ENCODE data around the genes MAP4K3 and THUMPD2.

DNA sequence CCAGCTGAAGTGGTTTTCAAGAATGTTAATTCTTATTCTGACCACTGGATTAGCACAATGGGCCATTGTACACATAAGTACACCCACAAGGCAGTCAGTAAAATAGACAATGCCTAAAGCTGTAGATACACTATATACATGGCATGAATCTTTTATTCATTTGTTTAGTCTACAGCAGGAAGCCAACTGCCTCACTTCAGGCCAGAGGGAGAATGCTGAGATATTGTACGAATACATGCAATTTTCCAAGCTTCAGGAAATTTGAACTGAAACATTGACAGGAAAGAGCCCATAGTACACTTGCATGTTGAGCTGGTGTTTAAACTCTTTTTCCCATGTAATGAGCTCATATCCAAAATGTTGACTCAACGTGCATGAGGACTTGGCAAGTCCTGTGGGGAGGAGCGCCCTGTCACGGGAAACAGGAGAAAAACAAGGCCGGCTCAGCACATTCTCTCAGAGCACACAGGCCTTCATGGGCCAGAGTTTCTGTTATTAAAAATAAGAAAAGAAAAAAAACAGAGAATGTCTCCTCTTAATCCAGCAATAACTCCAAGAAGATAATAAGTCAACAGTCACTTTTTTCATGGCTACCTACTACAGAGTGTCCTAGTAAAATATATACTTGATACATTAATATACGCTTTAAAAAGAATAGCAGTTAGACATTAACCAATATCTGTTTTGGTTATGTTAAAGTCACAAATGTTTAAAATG, 111.7 kb upstream of the CYP1B1 start:
- RRBS: no CpG with 5 or more reads among the region's 6 CpGs

- RRBS: no CpG with 5 or more reads among the region's 3 CpGs
Observed at GRCh38 chr2:38217976-38218314, 142.0 kb upstream of the CYP1B1 start.

DNA sequence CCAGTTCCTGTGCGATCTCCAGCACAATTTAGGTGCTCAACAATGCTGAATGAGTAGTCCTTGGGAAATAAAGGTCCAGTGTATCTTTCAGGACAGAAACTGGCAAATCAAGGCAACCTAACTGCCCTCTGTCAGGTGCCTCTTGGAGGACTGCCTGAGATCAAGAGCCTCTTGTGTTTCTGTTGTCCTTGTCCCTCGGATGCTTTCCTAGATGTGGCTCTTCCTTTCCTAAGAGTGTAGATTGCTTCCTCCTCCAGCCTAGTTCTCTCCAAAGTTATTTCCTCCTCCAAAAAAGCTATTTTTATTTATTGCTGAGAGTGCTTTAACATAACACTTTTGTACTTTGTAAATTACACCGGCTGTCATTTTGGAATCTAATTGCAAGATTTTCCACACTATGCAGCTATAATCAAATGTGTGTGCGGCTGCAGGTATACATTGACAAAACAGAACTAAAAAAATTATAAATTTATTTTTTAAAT, 1.3 kb upstream of the HNRNPLL start:
- RRBS: no CpG with 5 or more reads among the region's 4 CpGs

DNA sequence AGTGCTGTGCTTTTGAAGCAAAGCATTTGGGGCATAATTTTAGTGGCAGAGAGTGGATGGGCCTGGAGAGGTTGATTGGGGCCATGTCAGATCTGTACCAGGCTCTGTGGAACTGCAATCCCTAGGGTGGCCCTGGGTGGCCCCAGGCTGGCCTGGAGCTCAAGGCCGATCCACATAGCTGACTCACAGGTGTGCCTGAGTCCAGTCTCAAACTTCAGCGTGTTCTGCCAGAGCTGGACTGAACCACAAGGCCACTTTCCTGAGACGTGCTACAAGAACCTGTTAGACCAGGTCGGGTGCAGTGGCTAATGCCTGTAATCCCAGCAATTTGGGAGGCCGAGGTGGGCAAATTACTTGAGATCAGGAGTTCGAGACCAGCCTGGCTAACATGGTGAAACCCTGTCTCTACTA, 27.0 kb downstream of the GALM start:
- RRBS: no CpG with 5 or more reads among the region's 6 CpGs

GRCh38 chr2:38750263-38750796, 831 bp downstream of the SRSF7 start:
- RRBS: 2% methylated on average over 13 of the region's 45 CpGs

DNA sequence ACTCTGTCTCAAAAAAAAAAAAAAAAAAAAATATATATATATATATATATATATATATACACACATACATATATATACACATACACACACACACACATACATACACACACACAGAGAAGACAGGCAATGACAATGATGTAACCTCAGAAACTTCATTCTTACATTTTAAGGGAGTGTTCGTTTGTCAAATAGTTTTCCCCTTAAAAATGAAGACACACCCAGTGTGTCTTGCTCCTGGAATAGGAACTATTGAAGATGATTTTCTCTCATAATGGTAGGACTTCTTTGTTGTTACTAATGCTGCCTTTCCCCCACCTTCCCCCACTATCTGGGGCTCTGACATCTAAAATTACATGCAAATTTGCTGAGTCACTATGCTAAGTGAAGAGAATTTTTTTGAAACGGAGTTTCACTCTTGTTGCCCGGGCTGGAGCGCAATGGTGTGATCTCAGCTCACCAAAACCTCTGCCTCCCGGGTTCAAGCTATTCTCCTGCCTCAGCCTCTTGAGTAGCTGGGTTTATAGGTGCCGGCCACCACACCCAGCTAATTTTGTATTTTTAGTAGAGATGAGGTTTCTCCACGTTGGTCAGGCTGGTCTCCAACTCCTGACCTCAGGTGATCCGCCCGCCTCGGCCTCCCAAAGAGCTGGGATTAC, 48.1 kb downstream of the DHX57 start:
- RRBS: no CpG with 5 or more reads among the region's 10 CpGs

DNA sequence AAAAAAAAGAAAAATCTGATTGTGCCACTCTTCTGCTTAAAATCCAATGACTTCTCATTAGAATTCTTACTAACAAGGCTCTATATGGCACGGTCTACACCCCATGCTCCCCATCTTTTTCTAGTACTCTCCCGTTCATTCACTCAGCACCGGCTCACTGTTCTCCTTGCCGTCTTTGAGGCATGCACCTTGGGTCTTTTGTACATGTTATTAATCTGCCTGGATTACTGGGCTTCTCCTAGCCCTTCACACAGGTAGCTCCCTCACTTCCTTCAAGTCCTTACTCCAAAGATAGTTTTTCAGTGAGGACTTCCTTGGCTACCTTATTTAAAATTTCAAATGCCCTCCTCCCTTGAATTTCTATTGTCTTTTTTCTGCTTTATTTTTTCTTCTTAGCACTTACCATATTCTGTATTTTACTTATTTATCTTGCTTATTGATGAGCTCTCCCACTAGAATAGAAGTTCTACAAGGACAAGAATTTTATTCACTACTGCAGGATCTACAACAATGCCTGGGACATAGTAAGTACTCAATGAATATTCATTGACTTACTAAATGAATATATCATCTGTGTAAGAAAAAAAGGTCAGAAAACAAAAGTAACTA, 26.1 kb downstream of the DHX57 start:
- RRBS: no CpG with 5 or more reads among the region's 4 CpGs

GRCh38 chr2:39108668-39109024, 12.2 kb downstream of the SOS1 start:
- RRBS: no CpG with 5 or more reads among the region's 3 CpGs

- RRBS: no CpG with 5 or more reads among the region's 13 CpGs
Observed at GRCh38 chr2:39112126-39113345, 8.3 kb downstream of the SOS1 start.

DNA sequence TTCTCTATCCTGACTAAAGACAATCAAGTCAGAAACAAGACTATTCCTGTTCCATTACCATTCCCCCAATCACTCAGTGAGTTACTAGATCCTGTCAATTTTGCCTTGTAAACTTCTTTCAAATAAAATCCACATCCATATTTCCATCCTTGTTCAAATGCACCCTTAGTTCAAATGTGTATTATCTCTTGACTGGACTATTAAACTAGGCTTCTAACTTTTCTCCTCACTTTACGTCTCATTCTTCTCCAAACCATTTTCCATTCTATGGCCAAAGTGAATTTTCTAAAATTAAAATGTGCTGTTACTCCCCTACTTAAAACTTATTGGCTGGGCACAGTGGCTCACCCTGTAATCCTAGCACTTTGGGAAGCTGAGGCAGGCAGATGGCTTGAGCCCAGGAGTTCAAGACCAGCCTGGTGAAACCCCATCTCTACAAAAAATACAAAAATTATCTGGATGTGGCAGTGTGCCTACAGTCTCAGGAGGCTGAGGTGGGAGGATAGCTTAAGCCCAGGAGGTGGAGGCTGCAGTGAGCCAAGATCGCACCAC, 4.5 kb downstream of the SOS1 start:
- RRBS: no CpG with 5 or more reads among the region's 2 CpGs

DNA sequence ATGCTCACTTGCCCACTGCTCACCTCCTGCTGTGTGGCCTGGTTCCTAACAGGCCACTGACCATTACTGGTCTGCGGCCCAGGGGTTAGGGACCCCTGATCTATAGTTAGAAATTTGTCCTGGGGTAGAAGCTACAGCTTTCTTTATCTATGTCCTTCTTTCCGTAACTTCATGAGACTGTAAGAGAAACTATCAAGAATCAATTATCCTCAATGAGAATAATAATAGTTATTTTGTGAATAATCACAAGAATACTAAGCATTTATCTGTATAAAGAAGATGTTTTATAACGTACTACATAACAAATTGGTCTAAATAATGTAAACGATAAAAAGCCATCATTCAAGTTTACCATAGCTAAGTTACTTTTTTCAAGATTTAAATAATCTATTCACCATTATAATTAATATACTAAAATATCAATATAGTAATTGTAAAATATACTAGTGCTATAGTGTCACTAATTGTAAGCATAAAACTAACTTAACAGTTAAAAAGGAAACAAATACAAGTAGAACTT, 150.7 kb downstream of the MAP4K3 start:
- RRBS: no CpG with 5 or more reads among the region's 4 CpGs

DNA sequence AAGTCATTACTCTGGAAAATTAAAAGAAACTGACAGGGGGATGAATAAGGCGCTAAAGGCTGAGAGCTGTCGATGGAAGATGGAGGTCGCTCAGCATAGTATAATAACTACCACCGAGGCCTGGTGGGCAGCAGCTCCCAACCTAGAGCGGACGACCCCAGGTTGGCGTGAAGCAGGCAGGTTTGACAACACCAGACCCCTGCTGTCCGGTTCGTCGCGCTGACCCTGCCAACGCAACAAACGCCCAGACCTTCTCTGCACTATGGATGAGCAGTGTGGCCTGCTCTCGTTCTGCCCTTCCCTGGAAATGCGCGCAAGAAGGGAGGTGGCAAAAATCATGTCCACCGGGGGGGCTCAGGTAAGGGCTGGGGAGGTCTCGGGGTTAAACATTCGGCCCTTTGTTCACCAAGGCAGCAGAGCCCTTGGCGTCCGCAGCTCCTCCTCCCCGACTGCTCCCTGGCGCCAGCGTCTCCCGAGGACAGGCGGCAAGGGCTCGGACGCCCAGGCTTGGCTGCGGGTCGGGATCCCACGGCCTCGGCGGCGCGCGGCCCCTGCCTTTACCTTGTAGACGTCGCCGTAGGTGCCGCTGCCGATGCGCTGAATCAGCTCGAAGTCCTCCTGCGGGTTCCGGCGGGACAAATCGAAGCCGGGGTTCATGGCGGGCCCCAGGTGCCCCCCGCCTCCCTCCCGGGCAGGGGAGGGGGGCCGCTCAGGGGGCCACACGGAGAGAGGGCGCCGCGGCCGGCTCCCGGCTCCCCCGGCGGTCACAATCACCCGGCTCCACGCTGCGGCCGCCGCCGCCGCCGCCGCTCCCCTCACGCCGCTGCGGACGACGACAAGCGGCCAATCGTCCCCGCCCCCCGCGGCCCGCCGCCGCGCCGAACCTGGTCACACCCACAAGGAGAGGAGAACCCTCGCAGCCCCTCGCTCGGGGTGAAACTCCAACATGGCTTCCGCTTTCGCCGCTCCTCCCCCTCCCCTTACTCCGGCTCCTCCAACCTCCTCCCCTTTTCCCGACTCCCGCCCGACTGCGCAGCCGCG, at the start of gene MAP4K3:
TSS of gene MAP4K3 (minus strand) at position 955 of the 1,041 bp plus-strand sequence.
- RRBS: 2% methylated on average over 16 of the region's 97 CpGs

- RRBS: no CpG with 5 or more reads among the region's 6 CpGs
Observed at GRCh38 chr2:39608708-39609333, 56.9 kb upstream of the TMEM178A start.

GRCh38 chr2:39778516-39779456, at the start of gene THUMPD2:
Gene THUMPD2 (minus strand): TSS chr2:39779258.
- RRBS: no CpG with 5 or more reads among the region's 59 CpGs

DNA sequence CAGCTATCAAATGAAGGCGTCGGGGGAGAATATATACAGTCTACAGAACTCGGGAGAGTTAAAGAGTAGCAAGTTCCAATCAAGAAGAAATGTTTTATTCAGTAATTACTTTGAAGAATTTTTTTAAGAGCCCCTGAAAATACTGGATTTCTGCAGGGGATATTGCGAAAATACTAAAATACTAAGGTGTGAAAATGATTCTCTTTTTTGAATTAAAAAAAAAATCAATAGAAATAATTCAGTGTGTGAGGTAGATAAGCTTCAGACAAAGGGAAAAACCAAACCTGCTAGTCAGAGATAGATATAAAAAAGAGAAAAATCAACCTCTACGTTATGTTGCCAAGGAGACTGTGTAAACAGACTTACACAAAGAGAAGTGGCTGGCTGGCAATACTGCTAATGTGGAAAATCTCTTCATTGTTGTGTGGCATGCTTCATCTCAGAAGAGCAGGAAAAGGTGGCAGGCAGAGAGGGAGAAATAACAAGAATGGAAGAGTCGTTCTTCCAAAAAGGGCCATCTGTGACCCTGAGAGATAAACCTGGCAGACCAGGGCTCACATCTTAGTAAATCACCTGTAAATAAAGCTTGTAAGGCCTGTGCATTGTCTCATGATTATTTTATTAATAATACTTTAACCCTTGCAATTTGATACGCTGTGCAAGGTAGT, 200.8 kb downstream of the SLC8A1 start:
- RRBS: no CpG with 5 or more reads among the region's 7 CpGs

DNA sequence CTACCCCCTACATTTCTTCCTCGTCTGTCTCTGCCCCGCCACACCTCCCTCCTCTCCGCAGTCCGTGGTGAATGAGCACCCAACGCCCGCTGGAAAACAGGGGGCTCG, 719 bp downstream of the SLC8A1 start:
- RRBS: no CpG with 5 or more reads among the region's 7 CpGs

GRCh38 chr2:41847727-41848622, 199.8 kb upstream of the PKDCC start:
- RRBS: no CpG with 5 or more reads among the region's 9 CpGs

DNA sequence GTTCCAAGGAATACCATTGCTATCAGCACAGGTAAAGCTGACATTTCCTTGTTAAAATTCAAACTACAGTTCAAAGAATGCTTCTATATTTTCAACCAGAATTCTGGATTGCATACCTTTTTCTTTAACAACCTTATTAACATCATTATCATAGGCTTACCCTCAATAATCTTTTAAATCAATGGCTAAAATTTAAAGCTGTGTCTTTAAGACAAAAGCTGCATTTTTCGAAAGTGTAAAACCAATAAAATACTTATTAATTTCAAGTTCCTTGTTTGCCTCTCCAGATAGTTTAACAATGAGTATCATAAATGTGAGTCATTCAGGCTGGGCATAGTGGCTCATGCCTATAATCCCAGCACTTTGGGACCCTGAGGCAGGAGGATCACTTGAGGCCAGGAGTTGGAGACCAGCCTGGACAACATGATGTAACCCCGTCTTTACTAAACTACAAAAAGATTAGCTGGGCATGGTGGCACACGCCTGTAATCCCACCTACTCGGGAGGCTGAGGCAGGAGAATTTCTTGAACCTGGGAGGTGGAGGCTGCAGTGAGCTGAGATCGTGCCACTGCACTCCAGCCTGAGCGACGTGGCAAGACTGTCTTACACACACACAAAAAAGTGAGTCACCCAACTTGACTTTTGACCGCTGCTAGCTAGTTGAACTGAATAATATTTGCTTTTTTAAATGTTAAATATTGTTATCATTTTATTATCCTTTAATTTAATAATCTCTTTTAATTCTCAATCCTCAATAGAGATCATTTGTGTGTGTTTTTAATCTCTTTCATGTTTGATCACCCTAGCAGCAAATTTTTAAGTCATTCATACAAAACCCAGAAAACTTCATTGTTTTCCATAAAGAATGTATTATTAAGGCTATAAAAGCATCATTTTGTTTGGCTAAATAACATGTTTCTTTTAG, 187.7 kb upstream of the PKDCC start:
- RRBS: no CpG with 5 or more reads among the region's 8 CpGs

DNA sequence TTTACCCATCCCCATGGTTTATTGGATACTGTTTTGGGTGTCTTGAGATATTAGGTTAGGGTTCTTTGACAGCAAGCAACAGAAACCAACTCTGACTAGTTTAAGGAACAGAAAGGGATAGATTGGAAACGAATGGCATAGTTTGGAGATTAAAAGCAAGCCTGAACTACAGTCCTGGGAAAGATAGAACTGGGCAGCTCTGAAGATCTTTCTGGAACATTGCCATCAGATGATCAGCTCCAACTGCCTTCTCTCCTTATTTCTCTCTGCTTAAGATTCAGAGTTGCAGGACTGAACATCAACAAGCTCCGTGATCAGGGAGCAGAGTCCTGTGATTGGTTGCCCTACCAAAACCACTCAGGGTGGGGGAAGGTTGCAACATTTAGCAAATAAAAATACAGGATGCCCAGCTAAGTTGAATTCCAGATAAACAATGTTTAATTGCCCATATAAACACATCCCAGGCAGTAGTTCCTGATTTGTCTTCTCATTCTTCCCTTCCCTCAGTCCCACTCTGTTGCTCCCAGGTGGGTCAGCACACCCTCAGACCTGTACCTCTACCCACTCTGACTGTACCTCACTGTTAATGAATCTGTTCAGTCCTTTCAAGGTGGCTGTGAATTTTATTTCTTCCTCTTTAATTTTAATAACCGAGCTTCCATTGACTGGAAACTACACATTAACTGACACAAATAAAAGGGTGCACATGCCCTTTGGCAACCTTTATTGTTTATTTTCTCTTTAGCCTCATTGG, 167.3 kb upstream of the PKDCC start:
- RRBS: no CpG with 5 or more reads among the region's 3 CpGs